A375 (cell line): ENCODE measurements around a stretch of chr16.

- RAMPAGE, long total RNA = no peak
Observed at GRCh38 chr16:74962343-74963025, 22.4 kb downstream of the WDR59 start.

DNA sequence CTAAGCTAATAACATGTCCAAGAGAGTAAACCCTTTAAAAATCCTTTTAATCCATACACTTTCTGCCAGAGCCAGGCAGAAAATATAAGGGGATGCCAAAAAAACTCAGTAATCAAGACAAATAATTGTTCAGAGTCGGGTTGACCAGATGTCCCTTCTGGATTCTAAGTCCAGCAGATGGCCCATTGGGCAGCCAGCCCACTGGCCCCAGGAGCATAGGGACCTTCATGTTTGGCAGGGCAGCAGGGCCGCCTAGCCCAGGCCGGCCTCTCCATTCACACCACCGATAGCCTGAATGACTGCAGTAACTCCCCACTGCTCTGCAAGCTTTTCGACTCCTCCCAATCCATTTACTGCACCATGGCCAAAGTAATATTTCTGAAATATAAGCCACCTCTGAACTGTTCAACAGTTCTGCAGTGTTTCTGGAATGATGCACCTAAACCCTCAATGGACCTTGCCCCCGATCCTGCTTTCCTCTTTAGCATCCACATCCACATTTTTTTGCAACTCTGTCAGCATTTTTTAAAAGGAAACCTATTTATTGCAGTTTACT lies 46.5 kb downstream of the LDHD start:
- RAMPAGE, long total RNA = no peak

GRCh38 chr16:75112309-75113182 lies 4.0 kb downstream of the LDHD start:
- RAMPAGE, long total RNA = no peak

- RAMPAGE, long total RNA = no peak
Observed at GRCh38 chr16:75342223-75342654, 90.8 kb upstream of the BCAR1 start.

DNA sequence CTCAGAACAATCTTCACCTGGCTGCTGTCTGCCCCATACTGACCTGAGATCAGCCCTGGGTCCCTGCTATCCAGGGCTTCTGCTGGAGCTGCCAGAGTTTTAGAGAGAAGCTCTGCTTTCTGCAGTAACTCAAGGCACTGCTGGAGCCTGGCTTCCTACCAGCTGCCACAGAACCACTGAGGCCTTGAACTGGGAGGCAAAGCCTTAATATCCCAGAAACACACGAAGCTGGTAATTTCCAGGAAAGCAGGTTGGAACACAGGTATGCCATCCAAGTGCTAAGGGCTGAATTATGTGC lies 7.5 kb downstream of the TMEM170A start:
- RAMPAGE, long total RNA = no peak

DNA sequence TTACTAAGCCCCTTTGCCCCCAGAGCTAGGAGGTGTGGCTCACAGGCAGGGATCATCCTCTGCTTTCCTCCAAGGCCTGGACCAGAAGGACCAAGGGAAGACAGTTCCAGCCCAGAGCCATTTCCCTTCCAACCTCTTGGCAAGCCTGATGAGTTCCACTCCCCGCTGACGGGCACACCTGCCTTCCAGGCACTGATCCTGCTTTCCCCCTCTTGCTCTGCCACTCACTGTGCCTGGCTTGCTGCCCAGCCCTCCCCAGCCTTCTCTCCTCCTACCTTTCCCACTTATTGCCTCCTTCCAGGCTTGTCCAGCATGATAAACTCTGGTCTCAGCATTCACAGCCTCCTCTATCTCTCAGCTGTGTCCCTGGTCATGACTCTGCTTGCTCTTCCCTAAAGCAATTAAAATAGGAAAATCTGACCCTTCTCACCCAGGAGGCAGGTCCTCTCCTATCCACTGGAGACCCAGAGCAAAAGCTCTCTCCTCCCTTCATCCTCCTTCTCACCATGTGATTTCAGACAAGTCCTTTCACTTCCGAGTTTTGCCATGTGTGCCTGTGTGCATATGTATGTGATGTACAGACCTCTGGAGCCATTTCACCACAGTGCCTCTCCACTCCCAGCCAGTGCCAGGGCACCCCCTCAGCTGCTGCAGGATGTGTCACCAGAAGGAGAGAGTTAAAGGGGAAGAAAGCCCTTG lies 13.3 kb upstream of the TMEM170A start:
- RAMPAGE, long total RNA = no peak

DNA sequence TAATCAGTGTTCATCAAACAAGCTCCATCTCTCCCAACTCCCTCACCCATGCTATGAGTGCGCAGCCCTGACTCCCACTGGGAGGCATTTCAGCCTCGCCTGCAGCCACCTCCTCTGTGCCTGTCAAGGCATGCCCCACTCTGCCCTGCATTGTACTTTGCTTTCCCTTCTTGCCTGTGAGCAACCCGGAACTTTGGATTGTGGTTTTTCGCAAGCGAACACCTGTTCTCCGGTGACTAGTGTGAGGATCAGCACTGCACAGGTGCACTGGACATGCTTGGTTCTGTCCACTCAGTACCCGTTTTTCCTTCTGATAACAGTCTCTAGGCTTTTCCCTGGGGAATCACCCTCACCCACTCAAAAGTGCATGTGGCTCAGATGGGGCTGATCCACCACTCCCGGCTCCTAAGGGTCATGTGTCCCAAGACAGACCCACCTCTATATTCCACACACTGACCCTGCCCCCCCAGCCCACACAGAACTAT lies 9.1 kb downstream of the CHST6 start:
- RAMPAGE, long total RNA = no peak

DNA sequence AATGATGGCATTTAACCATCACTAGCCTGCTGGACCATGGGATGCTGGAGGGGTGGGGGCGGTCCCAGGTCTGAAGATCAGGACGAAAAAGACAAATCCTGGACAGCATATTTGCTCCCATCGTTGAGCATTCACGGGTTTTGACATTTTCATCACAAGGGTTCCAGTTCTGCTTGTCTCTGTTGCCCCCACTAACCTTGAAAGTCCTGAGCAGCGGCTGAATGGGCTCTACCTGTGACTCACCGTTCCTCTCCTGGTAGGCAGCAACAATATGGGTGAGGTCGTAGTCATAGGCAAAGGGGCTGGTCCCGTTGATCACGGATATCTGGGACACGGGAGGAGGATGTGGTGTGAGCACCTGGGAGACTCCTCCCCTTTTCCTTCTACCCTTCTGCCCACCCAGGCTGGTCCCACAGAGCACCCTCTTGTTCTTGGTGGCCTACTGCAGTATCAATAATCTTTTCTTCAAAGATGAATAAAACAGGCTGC lies 6.5 kb upstream of the CHST5 start:
- RAMPAGE, long total RNA = no peak

DNA sequence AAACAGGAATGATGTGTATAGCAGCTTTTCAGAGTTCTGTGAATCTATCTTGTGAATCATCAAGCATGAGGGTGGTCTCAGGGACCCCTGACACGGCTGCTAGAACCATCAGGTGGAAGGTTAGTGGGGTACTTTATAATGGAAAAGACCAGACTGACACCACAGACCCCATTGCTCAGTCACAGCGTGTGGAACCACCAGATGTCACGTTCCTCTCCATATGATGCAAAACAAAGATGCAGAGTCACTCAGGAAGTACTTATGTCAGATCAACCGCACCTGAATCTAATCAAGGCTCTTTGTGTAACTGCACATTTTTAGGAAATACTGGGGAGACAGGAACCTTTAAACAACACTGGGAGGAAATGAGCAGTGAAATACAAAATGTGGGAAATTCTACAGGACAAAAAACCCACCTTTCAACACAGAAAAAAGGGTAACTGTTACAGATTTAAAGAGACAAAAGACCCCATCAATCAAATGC lies 28.3 kb downstream of the GABARAPL2 start:
- RAMPAGE, long total RNA = no peak

DNA sequence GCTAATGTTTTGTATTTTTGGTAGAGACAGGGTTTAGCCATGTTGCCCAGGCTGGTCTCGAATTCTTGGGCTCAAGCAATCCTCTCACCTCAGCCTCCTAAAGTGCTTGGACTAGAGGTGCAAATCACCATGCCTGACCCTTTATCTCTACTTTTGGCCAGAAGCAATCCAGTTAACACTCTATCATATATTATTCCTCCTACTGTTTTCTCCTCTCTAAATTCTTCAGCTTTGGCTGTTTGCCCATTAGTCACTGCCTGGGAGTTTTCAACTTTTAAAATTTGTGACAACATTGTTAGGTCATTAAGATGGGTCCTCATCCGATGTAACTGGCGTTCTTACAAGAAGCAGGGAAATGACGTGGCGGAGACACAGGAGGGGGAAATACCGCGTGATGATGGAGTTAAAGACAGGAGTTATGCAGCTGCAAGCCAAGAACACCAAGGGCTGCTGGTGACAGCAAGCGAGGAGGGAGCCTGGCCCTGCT lies 34.7 kb upstream of the CPHXL start:
- RAMPAGE, long total RNA = no peak

DNA sequence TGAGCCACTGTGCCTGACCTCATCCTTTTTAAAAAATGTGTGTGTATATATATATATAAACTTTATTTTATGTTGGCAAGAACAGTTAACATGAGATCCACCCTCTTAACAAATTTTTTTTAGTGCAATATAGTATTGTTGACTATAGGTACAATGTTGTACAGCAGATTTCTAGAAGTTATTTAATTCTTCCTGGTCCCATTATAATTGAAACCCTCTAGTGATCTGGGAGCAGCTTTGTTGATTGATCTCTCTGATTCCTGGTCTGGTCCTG lies 254.2 kb upstream of the CNTNAP4 start:
- RAMPAGE, long total RNA = no peak

DNA sequence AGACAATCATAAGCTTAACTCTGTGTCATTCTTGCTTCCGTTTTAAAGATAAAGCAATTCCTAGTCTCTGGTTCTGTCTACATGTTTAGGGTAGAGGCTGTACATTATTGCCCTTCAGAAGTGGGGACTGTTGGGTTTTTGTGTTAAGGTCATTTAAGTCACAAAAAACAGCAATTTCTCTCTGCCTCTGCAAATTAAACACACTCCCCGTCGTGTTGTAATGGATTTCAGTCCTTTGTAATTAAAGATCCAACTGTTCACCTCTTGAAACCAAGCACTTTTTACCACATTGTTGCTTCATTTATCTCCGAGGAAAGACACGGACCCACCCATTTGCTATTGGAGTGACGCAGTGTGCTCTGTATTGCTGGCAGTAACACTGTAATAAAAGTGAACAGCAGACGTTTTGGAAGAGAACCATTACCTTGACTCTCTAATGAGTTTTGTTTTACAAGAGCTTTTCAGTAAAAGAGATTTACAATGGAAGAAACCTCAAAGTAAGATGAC lies 83.1 kb upstream of the CNTNAP4 start:
- RAMPAGE, long total RNA = no peak

- RAMPAGE, long total RNA = no peak
Observed at GRCh38 chr16:77212663-77213386, 13.6 kb downstream of the SYCE1L start.

DNA sequence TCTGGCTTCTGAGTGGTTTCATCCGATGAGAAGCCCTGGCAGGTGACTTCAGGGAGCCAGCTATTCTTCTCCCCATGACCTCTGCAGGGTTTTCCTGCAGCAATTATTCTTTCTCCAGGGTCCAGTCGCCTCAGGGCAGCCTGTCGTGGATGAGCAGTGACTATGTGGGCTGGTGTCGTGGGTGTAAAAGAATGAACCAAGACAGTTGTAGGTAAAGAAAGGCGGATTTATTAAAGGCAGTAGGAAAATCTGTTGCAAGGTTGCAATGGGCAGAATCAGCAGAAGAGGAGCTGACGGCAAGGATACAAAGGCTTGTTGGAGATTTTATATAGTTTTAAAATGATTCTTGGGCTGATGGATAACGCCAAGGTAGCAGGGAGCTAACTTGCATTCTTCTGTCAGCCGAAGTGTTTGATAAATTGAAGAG lies 6.9 kb upstream of the WWOX start:
- RAMPAGE, long total RNA = no peak

DNA sequence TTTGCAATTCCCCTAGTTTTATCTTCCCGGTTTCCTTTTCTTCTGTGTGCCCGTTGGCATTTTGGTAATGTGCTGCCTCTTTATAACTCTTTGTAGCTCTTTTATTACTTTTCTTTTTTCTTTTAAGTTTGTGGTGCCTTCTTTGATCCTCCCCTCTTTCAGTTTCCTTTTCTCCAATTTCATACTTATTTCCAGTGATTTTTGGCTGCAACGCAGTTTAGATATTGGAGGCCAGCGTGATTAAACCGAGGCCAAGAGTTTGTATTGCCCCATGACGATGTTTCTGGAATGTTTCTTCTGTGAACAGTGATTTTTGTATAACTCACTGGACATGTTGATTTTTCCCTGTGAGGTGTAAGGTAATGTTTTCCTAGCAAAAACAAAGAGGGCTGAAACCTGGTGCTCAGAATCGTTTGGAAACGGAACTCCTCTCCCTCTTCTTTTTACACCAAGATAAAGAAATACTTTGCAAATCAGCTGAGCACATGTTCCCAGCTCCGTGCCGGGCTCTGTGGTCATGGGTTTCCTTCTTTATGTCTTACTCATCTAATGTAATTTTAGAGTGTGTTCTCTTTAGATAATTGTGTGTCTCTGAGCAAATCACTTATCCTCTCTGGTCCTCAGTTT lies 344.3 kb downstream of the WWOX start:
- RAMPAGE, long total RNA = no peak

DNA sequence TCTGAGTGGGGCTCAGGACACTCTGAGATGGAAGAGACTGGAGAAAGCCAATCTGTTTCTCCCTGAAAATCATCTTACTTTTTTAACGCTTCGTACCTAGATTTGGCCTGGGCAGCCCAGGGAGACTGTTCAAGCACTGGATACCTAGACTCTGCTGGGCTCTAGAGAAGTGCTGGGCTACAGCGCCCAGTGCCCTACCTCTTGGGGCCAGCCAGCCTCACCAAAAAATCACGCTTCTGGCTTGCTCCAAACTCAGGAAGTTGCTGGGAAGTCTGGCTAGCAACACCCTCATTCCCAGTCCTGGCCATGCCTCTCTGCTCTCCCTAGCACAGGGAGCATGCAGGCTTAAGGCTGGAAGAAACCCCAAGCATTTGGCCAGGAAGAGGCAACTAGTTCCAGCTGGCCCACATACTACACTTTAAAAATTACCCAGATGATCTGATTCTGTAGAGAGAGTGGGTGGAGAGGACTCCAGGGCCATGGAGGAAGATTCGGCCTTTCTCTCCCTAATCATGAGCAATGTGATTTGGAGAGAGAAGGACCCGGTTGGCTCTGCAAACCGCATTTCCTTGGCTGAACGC lies 406.0 kb downstream of the WWOX start:
- RAMPAGE, long total RNA = no peak

- RAMPAGE, long total RNA = no peak
Observed at GRCh38 chr16:78517472-78517819, 418.0 kb downstream of the WWOX start.

GRCh38 chr16:78551112-78552158 lies 452.0 kb downstream of the WWOX start:
- RAMPAGE, long total RNA = no peak

GRCh38 chr16:78646967-78647567 lies 547.6 kb downstream of the WWOX start:
- RAMPAGE, long total RNA = no peak

- RAMPAGE, long total RNA = no peak
Observed at GRCh38 chr16:78714003-78714765, 614.7 kb downstream of the WWOX start.